OVCAR3 (cell line): ENCODE measurements around a stretch of chr10.

GRCh38 chr10:6112787-6113206, 24.0 kb downstream of the RBM17 start:
- RRBS = no CpG with 5 or more reads among the region's 7 CpGs

DNA sequence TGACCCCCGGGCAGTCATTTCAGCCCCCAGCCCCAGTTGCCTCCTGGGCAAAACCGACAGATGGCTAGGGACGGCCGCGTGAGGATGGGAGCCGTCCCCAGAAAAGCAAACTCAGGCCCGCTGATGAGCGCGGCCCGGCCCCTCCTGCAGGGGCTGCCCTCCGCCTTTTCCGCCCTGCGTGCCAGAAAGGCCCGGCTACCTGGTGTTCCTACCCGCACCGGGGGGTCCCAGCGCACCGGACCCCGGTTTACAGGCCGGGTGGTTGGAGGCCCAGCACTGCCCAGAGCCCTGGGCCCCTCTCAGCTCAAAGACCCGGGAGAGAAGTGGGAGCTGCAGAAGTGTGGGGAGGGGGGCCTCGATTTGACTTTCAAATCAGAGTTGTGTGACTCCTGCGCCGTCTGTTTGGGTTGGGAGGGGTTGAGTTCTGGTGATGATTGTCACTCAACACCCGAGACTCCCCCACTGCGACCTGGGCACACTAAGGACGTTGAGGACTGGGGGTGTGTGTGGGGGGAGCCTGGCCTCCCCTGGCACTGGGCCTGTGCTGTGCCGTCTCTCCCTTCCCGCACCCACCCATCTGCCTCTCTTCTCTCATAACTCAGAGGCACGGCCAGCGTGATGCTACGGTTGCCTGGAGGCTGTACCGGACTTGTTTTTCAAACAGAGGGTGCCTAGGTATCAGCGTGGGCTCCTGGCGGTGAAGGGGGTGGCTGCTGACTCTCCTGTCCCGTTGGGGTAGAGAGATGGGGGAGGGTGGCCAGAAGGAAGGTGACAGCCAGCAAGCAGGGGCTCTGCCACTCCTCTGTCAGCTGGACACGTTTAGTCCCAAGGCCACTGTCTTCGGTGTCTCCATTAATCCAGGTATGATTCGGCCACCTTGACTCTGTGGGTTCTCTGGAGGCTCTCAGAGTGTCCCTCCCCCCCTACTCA, 56.8 kb upstream of the PFKFB3 start:
- RRBS = 79% methylated on average over 8 of the region's 39 CpGs

DNA sequence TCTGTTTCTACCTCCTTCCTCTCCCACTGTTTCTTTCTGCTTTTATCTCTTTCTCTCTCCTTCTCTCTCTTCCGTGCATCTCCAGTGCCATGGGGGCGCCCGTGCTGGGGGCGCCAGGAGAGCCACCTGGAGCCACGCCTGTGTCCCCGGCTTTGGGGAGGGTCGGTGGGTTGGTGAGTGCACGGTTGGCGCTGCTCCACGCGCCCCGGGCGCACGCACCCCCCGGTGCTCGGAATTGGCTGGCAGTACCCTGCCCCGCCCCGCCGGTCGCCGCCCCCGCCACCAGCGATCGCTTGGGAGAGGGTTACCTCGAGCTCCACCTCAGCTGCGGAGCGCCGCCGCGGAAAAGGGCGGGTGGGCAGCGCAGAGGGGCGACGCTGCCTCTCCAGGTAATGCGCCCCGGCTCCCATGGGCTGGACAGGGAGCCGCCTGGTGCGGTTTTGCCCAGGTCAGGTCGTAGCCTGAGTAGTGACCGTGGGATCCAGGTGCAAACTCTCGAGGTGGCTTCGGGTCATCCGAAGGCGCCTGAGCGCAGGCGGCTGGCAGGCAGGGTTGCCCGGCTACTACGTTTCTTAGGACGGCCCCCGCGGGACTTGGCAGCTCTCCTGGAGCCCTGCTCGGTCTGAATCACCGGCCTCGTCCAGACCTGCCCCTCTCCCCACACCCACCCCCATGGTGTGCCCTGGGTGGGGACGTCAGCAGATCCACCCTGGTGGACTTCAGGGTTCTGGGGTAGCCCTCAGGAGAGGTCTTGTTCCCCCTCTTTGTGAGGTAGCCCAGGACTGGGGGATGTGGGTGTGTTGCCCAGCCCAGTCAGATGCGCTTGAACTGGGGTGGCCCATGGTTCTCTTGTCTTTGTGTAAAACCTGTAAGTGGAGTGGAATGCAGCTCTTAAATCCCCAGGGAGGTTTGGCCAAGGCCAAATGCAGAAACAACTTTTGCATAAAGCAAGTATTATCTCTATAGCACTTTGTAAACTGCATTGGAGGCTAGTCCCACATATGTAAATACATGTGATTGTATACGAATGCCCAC, 1.4 kb downstream of the PFKFB3 start:
- RRBS = 8% methylated on average over 19 of the region's 57 CpGs

DNA sequence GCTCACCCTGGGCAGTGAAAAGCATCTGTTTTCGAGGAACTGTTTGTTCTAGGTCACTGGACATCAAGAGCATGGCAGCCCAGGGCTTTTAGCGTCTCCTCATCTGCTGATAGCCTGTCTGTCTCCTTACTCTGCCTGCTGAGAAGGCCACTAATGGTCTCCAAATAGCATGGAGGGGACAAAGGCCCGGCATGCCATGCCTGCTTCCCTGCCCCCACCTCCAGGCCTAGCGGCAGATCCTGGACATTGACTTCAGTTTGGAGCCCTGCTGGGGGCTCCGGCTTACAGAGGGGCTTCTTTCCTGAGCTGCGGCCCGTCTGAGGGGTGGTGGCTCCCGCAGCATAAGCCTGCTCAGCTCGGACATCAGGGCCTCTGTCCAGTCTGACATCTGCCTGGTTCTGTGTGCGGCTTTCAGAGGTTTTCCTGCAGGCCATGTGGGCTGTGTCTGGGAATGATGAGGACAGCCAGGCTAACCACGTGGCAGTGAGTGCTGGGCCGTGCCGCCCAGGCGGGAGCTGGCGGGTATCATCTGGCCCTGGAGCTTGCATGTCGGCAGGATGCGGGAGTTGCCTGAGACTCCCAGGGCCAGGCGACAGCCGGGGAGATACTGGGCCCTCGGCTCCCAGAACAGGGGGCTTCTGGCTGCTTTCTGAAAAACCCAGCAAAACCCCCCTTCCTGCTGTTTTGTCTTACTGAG, 9.1 kb downstream of the PFKFB3 start:
- RRBS = 94% methylated on average over 2 of the region's 20 CpGs

GRCh38 chr10:6399613-6399924, 180.5 kb downstream of the PRKCQ start:
- RRBS = no CpG with 5 or more reads among the region's 2 CpGs

DNA sequence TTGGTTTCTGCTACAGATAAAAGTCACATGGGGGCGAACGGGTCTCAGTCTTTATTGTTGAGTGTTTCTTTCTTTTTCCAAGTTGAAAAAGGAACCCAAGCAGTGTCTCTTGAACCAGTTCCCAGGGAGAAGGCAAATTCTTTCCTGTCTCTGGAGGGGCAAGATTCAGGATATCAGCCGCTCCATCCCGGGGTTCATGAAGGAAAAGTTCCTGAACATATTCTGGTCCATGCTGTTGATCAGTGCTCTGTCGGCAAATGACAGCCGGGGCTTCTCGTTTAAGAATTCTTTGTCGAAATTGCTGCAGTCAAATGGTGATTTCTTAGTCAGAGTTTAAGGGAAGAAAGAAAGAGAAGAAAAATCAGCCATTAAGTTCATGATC, 152.0 kb downstream of the PRKCQ start:
- RRBS = 94% methylated on average over 3 of the region's 8 CpGs

DNA sequence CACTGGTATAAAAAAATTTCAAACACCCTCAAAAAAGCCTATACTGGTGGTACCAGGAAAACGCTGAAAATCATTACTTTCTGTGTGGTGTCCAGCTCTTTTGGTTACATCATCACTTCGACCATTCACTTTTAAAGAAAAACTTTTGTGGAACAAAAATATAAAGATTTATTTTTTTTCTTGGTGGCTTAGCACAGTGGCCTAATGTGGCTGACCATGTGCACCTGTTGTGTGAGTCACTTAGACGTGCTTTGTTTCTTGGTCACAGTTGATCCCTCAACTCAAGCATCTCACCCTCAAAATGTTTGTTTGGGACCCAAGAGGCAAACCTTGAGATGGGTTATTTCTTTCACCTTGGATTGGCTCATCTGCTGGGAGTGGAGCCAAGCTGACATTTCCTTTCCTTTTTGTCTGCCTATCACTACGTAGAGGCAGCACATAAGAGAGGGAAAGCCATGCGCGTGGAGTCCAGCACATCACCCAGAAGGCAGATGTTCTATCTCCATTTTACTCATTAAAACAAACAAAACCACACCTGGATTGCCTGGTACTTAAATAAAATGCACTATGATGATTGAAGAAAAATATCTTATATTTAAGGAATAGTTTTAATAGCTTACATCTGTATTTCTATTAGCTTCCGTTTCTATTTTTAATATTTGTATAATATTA, 6.4 kb upstream of the PRKCQ start:
- RRBS = no CpG with 5 or more reads among the region's 7 CpGs

GRCh38 chr10:7397590-7398139, 13.2 kb downstream of the SFMBT2 start:
- RRBS = 5% methylated on average over 7 of the region's 14 CpGs

GRCh38 chr10:7411381-7411675, 494 bp upstream of the SFMBT2 start:
- RRBS = no CpG with 5 or more reads among the region's 17 CpGs

DNA sequence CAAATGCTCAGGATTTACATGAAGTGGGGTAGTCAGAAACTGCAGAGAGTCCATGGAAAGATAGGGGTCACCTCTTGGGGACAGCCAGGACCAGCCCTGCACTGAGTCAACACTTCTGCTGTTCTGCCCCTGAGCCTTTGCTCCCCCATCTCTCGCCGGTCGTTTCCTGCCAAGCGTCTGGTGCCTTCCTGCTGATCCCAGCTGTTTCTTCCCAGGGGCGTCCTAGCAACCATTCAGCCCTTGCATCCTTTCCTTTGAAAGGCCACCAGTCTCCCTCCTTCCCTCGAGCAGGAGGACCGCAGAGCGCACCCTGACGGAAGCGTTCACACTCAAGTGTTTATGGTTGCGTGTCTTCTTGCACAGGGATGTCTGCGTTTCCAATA, 64.7 kb upstream of the SFMBT2 start:
- RRBS = no CpG with 5 or more reads among the region's 12 CpGs

DNA sequence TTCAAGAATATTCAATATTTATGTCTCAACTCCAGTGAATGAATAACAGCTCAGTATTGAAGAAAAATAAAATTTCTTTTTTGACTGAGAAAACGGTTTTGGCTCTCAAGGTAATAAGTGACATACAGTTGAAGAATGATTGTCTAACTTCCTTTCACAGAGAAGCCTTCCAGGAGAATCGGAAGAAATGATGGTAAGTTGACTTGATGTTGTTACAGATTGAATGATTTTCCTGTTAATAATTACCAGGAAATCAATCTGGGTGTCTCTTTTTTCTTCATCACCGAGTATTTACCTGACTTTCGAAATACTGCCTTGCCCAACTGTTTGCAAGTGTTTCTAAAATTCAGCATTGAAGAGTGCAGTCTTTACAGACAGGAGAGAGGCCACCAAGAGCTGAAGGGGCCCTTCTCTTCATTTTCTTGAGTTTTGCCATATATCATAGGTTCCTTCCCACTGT, 4.0 kb downstream of the ITIH2 start:
- RRBS = no CpG with 5 or more reads among the region's 4 CpGs

- RRBS = 7% methylated on average over 17 of the region's 25 CpGs
Measured at GRCh38 chr10:8049993-8050289, 4.5 kb upstream of the GATA3 start.

GRCh38 chr10:11088805-11089822, 71.4 kb downstream of the CELF2 start:
- RRBS = no CpG with 5 or more reads among the region's 14 CpGs

GRCh38 chr10:11160993-11161332, 143.3 kb downstream of the CELF2 start:
- RRBS = no CpG with 5 or more reads among the region's 4 CpGs

DNA sequence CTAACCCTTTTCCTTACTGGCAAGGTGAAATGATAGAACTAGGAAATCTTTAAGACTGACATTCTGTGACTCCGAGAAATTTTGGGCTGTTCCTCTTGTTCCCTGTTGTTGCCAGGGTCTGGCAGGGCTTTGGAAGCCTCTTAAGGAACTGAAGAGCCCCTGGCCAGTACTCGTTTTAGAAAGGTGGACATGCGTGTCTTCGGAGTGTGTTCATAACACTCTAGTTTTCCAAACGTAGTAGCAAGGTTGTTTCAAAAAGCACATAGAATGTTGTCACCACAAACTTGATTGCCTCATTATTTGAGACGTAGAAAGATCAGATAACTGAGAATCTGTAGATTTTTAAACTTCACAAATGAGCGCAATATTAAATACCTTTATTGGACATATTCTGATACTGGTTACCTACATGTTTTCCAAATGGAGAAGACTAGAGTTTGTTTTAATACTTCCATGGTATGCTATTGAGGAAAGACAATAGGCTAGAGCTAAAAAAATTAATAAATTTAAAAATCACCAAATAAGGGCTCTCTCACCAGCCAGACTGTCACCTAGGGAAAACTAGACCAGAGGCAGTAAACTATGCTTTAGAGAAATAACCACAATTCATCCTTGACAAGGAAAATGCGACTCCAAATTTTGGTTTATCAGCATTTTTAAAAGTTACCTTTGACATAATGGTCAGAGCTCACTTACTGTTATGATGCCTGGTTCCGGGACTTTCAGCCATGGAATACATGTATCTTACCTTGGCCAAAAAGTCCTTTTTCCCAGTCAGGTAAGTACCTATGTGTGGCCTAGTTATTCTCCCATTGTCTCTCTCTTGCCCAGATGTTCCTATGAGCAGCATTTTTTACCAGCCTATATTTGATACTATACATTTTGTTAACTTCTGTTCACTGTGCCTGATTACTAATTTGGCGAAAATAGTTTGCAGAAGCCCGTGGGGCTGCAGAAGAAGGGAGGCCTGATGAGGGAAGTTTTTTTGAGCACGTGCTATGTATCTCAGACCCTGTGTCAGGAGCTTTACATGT, 149.4 kb downstream of the CELF2 start:
- RRBS = no CpG with 5 or more reads among the region's 12 CpGs

- RRBS = no CpG with 5 or more reads among the region's 4 CpGs
Measured at GRCh38 chr10:11191712-11192080, 174.0 kb downstream of the CELF2 start.

DNA sequence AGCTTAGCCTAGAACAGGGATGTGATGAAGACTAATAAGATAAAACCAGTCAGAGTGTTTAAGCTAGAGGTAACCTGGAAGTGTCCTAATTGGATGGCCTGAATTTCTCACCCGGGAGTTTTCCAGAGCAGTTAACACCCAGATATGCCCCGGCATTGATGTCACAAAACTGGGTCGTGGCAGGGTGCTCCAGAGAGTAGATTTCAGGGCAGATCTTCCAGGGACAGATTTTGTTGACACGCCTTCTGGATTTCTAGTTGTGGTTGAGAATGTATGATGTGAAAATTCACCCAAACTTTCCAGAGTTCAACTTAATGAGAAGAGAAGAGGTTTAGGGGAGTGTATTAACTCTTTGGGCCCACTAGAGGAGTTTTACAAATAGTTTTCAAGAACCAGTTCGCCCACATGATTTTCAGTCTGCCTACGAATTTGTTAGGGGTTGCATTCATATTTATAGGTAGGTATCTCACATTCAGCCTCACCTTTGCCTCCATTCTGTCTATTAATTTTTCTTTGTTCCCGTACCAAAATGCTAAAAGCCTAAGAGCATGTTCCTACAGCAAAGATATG, 182.2 kb downstream of the CELF2 start:
- RRBS = 0% methylated on average over 2 of the region's 7 CpGs

DNA sequence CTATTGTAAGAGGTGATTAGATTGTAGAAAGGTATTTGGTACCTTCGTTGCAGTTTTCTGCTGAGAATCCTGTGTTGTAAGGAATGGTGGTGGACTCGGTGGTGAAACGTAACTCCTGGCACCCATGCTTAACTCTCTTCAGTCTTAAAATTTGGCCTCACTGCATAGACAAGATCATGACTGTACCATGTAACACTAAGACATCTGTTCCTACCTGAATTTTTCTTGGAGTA, 184.1 kb downstream of the CELF2 start:
- RRBS = no CpG with 5 or more reads among the region's 3 CpGs

DNA sequence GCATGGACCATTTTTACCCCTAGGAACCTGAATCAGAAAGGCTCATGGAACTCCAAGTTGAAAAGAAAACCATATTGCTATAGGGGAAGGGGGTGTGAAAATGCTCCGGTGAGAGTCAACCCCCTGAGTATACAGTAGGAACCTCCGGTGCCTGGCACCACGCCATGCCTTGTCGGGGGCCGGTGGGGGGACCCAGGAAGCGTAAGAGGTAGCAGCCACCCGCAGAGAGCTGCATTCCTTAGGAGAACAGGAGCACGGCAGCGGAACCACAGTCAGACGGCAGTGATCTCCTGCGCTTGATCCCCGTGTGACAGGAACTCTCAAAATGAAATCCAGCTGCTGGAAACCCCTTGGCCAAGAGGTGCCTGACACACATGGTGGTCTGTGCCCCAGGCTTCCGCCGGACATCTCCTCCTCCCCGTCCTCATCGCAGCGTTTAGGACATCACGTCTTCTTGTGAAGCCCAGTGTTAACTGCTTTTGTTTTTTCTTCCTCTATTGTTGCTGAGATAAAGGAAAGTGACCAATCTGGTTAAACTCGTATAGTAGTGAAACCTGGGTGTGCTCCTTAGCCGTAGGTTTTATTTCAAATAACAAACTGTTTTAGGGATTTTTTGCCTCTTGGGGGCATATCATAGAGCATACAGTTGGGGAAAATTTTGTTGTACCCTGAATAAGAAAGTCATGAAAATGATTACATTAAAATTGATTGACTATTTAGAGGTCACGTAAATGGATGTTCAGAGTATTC, 186.9 kb downstream of the CELF2 start:
- RRBS = no CpG with 5 or more reads among the region's 21 CpGs